ENCODE measurements around the genes SIPA1L2 and TARBP1.

- PRO-cap, result no peak
Measured at GRCh38 chr1:232306107-232306908, 323.6 kb downstream of the SIPA1L2 start.

DNA sequence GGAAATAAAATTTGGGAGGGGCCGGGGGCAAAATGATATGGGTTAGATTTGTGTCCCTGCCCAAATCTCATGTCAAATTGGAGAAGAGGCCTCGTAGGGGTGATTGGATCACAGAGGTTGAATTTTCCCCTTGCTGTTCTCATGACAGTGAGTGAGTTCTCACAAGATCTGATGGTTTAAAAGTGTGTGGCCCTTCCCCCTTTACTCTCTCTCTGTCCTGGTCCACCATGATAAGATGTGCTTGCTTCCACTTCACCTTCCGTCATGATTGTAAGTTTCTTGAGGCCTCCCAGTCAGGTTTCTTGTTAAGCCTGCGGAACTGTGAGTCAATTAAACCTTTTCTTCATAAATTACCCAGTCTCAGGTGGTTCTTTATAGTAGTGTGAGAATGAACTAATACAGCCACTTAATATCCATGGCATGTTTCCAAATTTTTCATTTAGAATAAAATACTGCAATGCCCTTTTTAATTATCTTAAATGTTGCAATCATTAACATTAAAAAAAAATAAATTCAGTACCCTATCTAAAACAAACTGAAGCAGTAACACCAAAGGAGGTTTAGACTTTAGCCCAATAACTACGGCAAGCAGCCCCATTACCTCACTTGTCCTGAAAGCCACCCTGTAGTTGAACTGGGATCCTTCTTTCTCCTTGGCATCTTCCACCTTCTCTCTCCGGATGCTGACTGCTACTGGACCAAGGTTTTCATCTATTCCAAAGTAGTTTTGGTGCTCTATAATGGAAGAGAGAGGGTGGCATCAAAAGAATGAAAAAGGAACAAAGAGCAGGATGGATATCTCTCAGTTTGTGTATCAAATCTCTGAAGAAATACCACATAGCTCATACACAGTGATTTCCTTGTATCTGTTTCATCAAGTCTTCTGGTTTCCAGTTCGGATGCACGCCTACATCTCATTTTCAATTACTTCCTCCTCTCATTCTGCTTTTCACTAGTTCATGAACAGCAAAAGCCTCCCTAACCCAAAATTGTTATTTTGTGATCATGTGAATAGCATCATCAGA is 136.7 kb downstream of the SIPA1L2 start:
- PRO-cap, result no peak

- PRO-cap, result no peak
Measured at GRCh38 chr1:232610668-232611248, 19.2 kb downstream of the SIPA1L2 start.

DNA sequence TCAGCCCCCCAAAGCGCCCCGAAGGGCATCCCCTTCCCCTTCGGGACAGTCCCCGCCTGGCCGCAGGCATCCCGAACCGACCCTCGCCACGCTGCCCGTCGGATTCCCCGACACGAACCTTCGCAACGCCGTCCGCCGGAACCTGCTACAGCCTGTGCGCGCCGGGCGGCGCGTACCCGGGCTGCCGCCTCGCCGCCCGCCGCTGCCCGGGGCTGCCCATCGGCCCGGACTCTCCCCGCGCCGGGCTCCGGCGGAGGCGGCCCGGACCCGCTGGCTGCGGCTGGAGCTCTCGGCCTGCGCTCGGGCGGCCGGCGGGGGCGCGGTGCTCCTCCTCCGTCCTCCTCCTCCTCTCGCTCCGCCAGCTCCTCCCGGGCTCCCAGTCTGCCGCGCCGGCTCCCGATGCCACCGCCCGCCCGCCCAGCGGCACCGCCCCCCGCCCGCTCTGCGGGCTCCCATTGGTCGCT is at the start of gene SIPA1L2:
Gene SIPA1L2, minus strand, starts transcription at position 383 of the 464 bp plus-strand sequence.
- PRO-cap, result bidirectional peak, plus-strand start outside the sequence, minus-strand start at position 376 of the sequence

DNA sequence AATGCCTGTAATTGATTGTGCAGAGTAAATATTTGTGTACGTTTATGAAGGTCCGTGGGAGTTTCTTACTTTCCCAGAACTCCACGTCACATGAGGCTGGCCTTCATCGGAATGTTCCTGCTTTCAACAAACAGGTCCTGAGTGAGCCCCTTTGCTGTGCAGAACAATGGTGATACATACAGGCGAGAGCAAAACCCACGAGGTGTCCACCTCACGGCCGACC is 2.6 kb upstream of the SIPA1L2 start:
- PRO-cap, result no peak

DNA sequence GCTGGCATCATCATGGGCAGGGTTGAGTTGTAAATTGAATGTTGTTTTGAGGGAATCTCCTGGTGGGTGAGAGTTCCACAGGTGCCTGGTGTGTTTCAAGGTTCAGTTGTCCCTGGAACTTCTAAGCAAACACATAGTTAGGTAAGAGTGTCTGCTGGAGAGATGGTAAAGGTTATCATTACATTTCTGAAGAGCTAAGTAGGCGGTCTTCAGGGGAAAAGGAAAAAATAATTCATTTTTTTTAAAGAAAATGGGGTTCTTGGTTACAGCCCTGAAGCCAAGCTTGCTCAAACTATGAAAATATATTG is 46.0 kb upstream of the SIPA1L2 start:
- PRO-cap, result no peak

DNA sequence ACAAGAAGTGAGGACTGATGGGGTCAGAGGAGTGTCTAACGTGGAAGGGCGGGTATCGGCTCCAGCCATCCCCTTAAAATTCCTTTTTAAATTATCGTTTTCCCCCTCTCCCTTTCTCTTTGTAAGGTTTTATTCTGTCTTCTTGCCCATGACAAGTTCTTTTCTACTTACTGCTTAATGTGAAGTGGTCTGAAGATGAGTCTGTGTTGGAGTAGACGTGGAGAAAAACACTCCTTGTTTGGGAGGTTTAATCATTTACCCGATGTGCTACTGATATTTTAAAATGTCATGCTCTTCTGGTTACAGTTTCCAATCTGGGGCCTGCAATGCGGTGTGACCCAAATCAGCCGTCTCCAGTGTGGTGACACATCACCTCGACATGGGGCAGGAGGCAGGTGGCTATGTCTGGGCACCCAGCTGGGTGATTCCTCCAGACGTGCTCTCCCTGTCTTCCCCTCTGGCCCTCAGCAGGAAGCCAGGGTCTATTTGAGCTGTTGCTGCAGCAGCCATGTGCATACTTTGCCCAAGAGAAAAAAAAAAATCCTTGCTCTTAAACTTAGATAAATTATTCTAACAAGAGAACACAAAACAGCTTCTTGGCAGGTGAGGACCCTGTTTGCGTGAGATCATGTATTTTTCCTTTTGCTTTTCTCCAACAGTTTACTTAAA is 39.0 kb upstream of the MAP10 start:
- PRO-cap, result no peak

DNA sequence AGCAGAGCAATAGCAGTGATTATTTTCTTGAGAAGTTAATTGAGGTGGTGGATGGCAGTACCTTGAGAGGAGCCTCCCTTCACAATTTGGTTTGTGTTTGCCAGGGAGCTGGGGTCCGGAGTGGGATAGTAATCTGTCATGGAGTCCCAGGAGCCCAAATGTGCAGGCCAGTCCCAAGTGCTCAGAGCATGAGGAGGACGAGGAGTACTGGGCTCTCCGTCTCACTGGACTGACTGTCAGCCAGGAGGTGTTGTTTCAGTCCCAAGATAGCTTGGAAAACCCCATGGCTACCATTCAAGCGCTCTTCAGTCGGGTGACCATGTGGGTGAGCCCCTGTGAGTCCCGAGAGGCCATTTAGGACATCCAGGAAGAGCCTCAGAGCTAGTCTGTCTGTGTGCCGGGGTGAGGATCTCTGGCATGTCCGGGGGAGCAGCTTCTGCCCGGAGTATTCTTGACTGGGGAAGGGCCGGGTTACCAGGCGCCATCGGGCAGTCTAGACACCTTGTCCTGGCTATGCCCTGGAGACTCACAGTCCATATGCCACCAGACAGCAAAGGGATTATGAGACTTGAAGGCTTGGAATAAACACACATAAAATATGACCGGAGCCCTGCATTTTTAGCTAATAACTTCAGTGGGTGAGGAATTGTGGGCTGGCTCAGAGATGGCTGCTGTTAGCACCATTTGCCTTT is 15.2 kb downstream of the NTPCR start:
- PRO-cap, result no peak

DNA sequence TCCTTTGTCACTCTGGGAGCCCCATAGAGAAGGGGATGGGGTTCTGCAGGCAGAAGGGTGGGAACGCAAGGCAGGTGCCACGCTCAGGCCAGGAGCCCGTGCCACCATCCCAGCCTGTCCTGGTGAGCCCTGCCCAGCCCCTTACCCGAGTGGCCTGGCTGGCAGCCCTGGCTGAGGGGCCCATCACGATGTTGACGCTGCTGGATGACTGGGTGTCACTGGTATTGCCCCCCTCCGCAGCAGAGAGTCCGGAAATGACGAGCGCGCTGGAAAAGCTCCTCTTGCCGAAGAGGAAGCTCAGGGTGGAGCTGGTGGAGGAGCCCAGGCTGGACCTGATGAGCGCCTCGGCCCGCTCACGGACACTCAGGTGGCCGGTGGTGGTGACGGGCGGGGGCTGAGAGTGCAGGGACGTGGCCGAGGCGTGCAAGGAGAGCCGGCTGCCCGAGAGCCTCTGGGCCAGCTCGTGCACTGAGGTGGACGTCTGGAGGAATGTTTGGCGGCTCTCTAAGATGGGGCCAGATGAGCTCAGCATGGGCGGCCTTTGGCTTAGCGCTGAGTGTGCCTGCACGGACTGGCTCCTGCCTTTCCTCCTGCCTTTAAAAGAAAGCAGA is 35.6 kb downstream of the NTPCR start:
- PRO-cap, result no peak

DNA sequence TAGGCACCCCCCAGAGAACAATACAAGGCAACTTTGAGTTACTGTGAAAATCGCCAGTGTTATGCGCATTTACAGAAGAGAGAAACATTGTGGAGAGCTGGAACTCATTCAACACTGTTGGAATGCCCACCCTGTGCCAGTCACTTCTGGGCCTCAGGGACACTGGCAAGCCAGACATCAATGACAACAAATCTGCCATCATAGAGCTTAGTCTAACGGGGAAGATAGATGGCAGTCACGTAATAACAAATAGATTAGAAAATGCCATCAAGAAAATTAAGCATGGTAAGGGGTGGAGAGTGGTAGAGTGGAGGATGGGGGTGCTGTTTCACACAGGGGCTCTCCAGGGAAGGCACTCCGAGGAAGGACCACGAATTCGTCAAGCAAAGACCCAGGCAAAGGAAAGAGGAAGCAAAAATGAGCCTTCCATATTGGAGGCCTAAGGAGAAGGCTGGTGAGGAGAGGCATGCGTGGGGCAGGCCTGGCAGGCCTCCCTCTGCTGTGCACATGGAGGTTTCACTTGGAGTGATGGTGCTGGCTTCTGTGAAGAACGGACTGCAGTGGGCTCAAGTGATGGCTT is 4.6 kb downstream of the MAP3K21 start:
- PRO-cap, result no peak

DNA sequence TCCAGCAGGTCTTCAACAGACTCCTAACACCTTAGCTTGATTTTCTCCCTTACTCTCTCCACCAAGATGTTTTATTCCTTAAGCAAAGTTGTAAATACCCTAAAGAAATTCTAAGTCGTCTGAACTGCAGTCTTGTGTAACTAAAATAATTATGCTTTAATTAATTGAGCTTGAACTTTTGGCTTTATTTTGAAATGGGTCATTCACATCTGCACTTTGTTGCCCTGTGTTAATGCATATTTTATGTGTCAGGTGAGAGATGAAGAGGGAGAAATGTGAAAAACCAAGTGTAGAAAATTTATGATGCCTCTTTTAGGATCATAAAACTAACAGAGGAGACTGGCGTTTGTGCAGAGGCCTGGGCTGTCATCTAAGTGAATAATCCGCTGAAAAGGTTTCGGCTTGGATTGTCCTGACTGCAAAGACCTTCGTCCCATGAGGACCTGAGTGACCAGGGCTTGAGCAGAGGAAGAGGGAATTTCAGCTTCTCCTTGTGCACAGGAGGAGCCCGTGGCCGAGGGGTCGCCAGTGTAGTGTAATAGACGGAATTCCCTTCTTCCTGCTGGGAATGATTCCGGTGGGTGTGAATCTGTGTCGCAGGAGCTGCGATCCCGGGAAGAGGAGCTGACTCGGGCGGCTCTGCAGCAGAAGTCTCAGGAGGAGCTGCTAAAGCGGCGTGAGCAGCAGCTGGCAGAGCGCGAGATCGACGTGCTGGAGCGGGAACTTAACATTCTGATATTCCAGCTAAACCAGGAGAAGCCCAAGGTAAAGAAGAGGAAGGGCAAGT is 34.1 kb downstream of the MAP3K21 start:
- PRO-cap, result no peak

- PRO-cap, result no peak
Measured at GRCh38 chr1:233655610-233655819, 41.6 kb downstream of the KCNK1 start.

- PRO-cap, result no peak
Measured at GRCh38 chr1:233672753-233673155, 58.8 kb downstream of the KCNK1 start.

- PRO-cap, result no peak
Measured at GRCh38 chr1:234214950-234215558, 158.2 kb upstream of the COA6 start.

DNA sequence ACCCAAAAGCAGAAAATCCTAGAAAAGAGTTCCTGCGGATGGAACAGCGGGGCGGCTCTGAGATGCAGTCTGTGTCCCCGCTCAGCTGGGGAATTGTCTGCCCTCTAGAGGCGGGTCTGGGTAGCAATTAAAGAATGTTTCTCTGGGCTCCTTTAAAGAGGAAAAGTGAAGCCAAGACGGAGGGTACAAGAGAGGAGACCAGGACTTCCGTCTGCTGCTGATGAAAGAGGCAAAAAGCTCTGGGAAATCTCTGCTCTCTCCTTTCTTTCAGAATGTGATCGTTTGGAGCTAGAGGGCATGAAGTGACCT is 46.6 kb upstream of the COA6 start:
- PRO-cap, result no peak

- PRO-cap, result bidirectional peak, plus-strand start at chr1:234479228, minus-strand start at chr1:234479174
Measured at GRCh38 chr1:234479028-234479493, at the start of gene TARBP1. Gene TARBP1, minus strand, starts transcription at chr1:234479179.

- PRO-cap, result no peak
Measured at GRCh38 chr1:234503497-234504137, 24.6 kb upstream of the TARBP1 start.

DNA sequence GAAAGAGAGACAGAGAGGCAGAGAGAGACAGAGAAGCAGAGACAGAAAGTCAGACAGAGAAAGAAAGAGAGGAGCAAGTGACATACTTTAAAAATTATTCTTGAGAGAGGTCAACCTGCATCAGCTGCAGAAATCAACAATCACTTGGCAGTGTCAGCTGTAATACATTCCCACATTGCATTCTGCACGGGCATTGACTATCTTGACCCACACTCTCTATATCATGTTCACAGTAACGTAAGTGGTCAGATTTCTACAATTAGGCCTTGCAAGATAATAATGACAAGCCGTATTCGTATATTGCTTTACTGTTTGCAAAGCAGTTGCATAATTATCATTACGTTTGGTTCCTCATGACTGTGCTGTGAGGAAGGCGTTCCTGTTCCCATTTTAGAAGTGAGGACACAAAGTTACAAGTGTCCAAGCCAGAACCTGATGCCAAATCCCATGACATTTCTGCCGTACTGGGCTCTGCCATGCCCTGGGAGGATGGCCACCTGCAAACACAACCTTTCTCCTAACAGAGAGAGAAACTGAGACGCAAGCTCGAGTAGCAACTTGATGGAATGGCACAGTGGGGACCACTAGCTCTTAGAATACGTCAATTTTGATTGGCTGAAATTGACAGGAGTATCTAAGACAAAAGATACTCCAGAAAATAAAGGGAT is 53.5 kb upstream of the TARBP1 start:
- PRO-cap, result no peak

DNA sequence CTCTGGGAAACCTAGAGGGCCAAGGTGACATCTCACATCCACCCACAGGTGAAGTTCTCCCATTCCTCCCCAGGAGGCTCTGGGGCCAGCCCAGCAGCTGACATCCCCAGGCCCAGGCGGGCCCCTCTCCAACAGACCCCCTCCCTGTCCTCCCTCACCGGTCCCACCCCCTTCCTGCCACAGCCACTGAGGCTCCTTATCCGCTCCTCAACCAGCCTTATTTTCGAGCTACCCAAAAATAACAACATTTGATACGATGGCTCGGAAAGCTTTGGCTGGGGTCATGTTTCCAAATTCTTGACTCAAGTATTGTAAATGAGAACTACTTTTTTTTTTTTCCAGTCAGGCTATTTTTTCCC is 27.4 kb downstream of the IRF2BP2 start:
- PRO-cap, result no peak

GRCh38 chr1:234586356-234586953 is 23.5 kb downstream of the IRF2BP2 start:
- PRO-cap, result no peak